Stomach (tissue), 7 donors: ENCODE results near the gene AKR1B15.

- PRO-cap, result bidirectional peak, plus-strand start at chr7:132472697, minus-strand start at chr7:132472537
- RAMPAGE, long total RNA, 5 experiments, result no peak in any of the 5 experiments
- RRBS, result no CpG with 5 or more reads among the region's 7 CpGs
These were observed 103.8 kb downstream of the PLXNA4 start for GRCh38 chr7:132472377-132472921.

- PRO-cap, result no peak
- RAMPAGE, long total RNA, 5 experiments, result start-site peak on the minus strand in 2 of 5 experiments, at chr7:133070153-133070224 at its widest, 22 to 29 reads per replicate
- RRBS, result no CpG with 5 or more reads among the region's 5 CpGs
These were observed 11.9 kb downstream of the CHCHD3 start for GRCh38 chr7:133070036-133070327.

- PRO-cap, result no peak
- RAMPAGE, long total RNA, 5 experiments, result no peak in any of the 5 experiments
- RRBS, result no CpG with 5 or more reads among the region's 10 CpGs
These were observed 85.7 kb downstream of the LRGUK start for GRCh38 chr7:134212745-134213285.

DNA sequence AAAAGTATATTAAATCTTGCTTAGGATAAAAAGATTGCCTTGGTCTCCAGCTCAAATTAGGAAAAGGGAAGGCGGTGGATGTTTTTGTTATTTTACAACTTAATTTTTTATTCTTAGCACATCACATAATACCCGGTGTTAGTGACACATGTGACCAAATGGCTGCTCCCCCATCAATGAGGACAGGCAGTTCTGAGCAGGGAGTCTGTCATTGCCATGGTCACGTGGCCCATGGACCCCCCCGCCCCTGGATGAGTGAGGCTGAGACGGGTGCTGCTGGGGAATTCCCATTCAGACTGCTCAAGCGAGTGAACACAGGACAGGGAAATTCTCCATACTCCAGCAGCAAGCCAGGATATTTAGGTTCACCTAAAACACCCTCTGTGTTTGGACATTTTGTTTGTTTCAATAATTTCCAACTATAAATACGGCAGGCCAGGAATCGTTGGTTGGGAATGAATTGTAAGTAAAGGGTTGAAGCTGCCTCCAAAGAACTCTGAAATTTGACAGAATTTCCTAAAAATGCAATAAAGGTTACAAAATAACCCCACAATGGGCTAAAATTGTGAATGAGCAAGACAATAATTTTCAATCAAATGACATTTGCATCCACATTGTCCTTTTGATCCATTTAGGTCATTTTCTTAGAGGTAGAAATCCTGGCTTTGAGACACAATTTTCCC, 34.8 kb upstream of the SLC35B4 start:
- PRO-cap, result no peak
- RAMPAGE, long total RNA, 5 experiments, result no peak in any of the 5 experiments
- RRBS, result no CpG with 5 or more reads among the region's 8 CpGs

DNA sequence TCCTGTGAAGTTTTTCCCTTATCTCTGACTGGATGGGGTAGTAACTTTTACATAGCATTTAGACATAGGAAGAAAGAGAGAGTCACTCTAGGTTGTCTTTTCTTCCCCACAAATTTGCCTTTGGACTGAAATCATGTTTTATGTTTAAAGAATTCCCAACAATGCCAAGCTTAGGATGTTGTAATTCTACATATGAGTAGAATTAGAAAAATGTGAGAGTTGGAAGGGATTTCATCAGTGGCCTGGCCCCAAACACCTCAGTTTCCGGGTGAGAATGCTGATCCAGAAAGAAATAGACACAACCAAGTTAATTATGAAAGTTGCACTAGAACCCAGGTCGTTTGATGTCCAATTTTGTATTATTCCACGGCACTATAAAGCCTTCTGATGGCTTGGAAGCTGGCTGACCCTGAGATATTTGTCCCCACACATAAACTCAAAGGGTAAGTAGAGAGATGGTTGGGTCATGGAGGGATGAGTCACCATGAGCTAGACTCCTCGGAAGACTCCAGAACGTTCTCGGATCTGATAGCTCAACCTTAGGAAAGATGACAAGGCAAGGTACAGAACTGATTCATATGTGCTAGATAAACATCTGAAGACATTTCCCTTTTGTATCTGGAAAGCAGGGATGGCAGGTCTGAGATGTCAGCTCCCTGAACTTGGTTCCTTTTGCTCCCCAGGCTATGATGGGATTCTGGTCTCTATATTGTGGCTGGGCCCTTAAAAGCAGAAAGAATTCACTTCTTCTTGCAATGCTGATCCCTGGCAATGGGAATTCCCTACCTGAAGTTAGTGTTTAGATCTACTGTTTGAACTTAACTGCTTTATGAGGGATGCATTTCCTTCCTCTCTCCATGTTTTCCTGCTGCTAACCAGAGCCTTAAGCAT, 48.8 kb upstream of the SLC35B4 start:
- PRO-cap, result bidirectional peak, plus-strand start at position 617 of the sequence, minus-strand start at position 420 of the sequence
- RAMPAGE, long total RNA, 5 experiments, result no peak in any of the 5 experiments
- RRBS, result no CpG with 5 or more reads among the region's 6 CpGs

DNA sequence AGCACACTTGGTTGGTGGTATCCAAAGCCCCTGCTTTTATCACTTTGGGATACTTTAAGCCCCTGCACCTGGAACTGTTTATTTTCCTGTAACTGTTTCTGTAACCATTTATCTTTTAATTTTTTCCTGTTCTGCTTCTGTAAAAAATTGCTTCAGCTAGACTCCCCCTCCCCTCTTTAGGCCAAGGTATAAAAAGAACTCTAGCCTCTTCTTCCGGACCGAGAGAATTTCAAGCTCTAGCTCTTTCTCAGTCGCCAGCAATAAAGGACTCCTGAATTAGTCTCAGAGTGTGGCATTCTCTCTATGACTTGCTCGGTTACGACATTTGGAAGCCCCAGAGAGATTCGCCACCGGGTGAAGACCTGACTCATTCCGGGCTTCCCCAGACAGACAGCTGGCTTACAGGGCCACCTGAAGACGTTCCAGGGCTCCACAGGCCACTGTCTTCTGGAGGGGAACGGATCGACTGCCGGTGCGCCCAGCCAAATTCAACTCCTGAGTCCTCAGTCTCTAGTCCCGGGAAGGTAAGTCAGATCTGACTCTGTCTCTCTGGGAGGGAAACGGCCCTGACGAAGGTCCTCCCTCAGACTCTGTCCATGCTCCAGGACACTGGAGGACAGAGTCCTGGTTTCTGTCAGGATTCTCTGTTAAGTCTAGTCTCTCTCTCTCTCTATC, at the start of gene AKR1B15:
Gene AKR1B15, plus strand, starts transcription at position 385 of the 675 bp plus-strand sequence.
- PRO-cap, result no peak
- RAMPAGE, long total RNA, 5 experiments, result no peak in any of the 5 experiments
- RRBS, result 69% methylated on average over 4 of the region's 16 CpGs

GRCh38 chr7:134562178-134562456, 13.2 kb downstream of the AKR1B15 start:
- PRO-cap, result no peak
- RAMPAGE, long total RNA, 5 experiments, result no peak in any of the 5 experiments
- RRBS, result no CpG with 5 or more reads among the region's 4 CpGs

- PRO-cap, result no peak
- RAMPAGE, long total RNA, 5 experiments, result no peak in any of the 5 experiments
- RRBS, result no CpG with 5 or more reads among the region's 6 CpGs
These were observed 44.9 kb downstream of the BPGM start for GRCh38 chr7:134691631-134691919.

- PRO-cap, result no peak
- RAMPAGE, long total RNA, 5 experiments, result no peak in any of the 5 experiments
- RRBS, result no CpG with 5 or more reads among the region's 5 CpGs
These were observed 60.1 kb upstream of the CALD1 start for GRCh38 chr7:134719297-134719674.

GRCh38 chr7:134746061-134746536, 33.3 kb upstream of the CALD1 start:
- PRO-cap, result no peak
- RAMPAGE, long total RNA, 5 experiments, result no peak in any of the 5 experiments
- RRBS, result no CpG with 5 or more reads among the region's 1 CpG

DNA sequence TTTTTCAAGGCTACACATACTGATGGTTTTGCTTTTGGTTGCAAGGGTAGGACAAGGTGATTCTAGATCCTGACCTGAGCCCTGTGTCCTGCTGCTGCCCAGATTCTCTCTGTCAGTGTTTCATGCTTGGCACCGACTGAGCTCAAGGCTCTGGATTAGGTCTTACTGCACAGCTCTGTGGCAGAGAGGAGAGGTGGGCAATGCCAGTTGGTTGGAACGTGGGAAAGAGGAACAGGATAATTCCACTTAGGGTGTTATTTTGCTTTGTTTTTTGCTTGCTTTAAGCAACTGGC, 55.7 kb downstream of the CALD1 start:
- PRO-cap, result no peak
- RAMPAGE, long total RNA, 5 experiments, result no peak in any of the 5 experiments
- RRBS, result no CpG with 5 or more reads among the region's 2 CpGs

GRCh38 chr7:134888163-134889025, 97.9 kb upstream of the AGBL3 start:
- PRO-cap, result no peak
- RAMPAGE, long total RNA, 5 experiments, result start-site peak on the plus strand in 1 of 5 experiments, at chr7:134888648-134888754 at its widest, 5 reads per replicate
- RRBS, result no CpG with 5 or more reads among the region's 5 CpGs

DNA sequence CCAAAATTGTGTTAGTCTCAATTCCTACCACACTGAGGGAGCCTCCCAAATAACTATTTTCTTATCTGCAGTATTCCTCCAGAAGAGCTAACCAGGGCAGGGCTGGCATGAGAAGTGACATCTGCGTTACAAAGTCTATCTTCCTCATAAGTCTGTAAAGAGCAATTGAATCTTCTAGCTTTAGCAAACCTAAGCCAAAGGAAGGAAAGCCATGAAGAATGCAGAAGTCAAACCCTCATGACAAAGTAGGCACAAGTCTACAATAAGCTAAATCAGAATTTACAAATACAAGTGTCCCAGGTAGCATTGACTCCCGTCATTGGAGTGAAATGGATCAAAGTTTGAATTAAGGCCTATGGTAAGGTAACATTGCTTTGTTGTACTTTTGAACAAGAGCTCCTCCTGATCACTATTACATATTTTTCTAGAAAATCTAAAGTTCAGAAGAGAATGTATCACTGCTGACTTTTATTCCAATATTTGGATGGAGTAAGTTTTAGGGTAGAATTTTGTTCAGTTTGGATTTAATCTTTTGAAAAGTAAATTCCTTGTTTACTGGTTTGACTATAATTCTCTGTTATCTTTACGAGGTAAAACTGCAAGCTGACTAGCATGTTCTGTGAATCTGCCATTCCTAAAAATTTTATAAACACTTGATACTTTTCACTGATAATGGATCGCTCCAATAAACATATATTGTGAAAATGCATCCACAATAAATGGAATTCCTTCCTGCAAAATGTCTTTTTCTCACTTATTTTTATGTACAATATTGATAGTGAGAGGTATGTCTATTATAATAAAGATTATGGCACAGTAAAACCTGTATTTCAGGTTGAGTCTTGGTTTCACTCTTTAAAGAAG, 16.2 kb upstream of the AGBL3 start:
- PRO-cap, result no peak
- RAMPAGE, long total RNA, 5 experiments, result no peak in any of the 5 experiments
- RRBS, result no CpG with 5 or more reads among the region's 4 CpGs

DNA sequence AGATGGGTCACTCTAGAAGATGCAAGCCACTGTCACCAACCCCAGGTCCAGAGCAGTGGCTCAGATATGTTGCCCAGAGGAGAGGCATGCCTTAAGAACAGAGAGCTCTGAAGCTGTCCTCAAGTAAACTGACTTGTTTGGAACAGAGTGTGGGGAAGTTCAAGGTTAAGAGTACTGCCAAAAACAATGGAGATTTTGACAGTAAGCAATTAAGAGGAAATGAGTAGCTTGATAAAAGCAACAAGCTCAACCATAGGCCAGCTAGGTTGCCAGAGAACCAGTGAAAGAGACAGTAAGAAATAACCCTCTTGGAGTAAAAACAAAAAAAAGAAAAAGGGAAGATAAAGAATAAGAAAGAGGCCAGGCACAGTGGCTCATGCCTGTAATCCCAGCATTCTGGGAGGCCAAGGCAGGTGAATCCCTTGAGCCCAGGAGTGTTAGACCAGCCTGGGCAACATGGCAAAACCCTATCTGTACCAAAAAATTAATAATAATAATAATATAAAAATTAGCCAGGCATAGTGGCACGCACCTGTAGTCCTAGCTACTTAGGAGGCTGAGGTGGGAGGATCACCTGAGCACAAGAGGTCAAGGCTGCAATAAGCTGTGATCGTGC, 3.5 kb upstream of the TMEM140 start:
- PRO-cap, result no peak
- RAMPAGE, long total RNA, 5 experiments, result no peak in any of the 5 experiments
- RRBS, result no CpG with 5 or more reads among the region's 2 CpGs

DNA sequence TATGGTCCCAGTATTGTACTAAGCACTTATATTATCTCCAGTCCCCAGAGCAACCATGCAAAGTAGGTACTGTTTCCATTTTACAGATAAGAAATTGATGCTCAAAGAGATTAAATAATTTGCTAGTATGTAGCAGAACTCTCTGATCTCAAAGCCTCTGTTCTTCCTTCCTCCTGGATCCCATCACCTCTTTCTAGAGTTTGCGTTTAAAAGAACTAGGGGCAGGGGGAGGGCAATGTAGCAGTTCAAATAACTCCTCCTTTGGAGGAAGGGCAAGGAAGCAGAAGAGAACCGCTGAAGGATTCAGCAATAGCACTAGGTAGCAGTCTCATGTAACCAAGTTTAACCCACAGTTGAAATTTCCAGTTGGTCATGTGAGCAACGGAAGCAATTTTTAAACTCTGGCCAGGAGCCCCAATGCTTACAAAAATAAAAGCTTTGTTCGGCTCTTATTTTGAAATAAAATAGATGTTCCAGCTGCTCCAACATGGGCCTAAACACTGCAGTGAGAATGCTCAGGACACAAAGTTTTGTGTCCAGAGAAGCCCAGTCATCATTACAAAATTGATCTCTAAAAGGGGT, 694 bp upstream of the TMEM140 start:
- PRO-cap, result unidirectional peak, plus-strand start at position 275 of the sequence; bidirectional peak, plus-strand start at position 500 of the sequence, minus-strand start at position 332 of the sequence
- RAMPAGE, long total RNA, 5 experiments, result no peak in any of the 5 experiments
- RRBS, result no CpG with 5 or more reads among the region's 4 CpGs

- PRO-cap, result no peak
- RAMPAGE, long total RNA, 5 experiments, result no peak in any of the 5 experiments
- RRBS, result no CpG with 5 or more reads among the region's 4 CpGs
These were observed 10.4 kb downstream of the TMEM140 start for GRCh38 chr7:135158019-135158952.

- PRO-cap, result unidirectional peak, minus-strand start at chr7:135179392
- RAMPAGE, long total RNA, 5 experiments, result no peak in any of the 5 experiments
- RRBS, result no CpG with 5 or more reads among the region's 12 CpGs
These were observed 8.7 kb upstream of the CYREN start for GRCh38 chr7:135178935-135179907.

DNA sequence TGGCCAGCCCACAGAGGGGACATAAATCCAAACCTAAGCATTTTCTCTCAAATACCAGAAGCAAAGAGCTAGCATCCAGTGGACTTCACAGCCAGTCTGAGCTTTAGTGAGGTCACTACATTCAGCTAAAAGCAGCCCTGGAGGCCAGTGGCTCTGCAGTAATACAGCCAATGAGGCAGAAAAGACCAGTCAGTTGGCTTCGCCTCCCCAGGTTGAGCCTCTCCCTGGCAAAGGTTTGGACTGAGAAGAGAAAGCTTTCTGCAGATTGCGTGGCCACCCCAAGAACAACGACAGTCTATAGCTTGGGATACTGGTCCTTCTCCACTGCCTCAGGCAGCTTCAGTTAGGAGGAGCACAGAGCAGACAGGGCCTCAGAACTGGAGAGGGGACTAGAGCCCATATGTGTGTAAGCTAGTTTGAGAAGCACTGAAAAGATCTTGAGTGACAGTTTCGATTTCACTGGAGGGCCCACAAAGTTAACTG, 3.8 kb downstream of the WDR91 start:
- PRO-cap, result no peak
- RAMPAGE, long total RNA, 5 experiments, result no peak in any of the 5 experiments
- RRBS, result no CpG with 5 or more reads among the region's 4 CpGs

DNA sequence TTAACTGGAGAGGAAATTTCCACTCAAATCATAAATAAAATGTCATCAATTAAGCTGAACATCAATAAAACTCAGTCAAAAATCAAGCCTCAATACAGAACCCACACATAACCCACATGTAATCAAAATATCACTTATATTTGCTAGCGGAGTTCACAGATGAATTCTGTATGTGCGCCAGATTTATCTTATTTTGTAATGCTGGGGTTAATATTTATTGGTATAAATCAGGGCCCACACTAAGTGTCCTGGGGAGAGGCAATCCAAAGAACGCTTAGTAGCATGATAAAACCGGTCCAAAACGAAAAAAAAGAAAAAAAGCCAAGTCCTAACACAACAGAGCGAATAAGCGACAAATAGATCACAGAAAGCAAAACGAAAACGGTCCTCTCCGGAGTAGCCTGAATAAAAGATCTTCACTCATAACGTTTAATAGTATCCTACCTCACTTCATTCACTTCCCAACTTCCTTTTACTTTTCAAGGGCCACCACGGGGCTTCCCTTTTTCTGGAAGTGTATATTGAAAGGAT, 1.2 kb downstream of the CNOT4 start:
- PRO-cap, result no peak
- RAMPAGE, long total RNA, 5 experiments, result no peak in any of the 5 experiments
- RRBS, result 3% methylated on average over 5 of the region's 12 CpGs

- PRO-cap, result no peak
- RAMPAGE, long total RNA, 5 experiments, result start-site peak on the plus strand in 1 of 5 experiments, at chr7:135638500-135638851 at its widest, 5 reads per replicate
- RRBS, result no CpG with 5 or more reads among the region's 4 CpGs
These were observed 23.9 kb upstream of the STMP1 start for GRCh38 chr7:135638422-135638901.